Neural progenitor cell (in vitro differentiated cells): ENCODE results near the gene PLCG2.

DNA sequence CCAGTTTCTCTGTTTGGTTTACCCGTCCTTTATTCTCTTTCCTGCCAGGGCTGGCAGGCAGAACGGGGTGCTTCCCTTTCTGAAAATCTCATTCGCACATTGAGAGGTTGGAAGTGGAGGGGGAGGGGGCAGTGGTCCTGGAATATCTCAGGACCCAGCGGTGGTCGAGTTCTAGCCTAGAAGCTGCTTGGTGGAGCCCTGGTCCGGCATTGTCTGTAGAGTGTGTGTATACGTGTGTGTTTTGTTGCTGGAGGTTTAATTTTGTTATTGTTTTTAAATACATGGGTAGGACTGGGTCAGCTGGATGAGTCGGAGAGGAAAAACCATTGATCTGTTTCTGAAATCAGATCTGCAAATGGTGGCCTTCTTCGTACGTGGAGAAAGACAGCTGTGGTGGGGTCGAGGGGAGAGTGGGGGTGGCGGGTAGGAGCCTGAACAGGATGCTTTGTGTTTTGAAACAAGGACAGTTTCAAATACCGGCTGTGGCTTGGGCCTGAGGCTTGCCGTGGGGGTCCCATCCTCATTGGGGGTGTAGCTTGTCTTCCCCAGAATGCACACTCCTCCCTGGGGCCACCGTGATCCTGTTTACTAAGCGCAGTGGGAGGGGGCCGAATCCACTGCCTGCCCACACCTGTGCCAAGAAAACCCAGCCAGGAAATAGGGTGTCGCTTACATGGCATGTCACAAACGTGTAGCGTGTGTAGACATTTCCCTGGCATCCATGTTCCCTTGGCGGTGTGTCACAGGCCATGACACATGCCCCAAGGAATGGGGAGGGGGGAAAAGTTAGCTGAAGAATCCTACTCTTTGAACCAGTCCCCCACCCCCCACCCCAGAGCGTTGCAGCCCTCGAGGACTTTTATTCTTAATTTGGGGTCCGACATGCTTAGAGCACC lies 1.7 kb downstream of the CMIP start:
- RAMPAGE, long total RNA = no peak

DNA sequence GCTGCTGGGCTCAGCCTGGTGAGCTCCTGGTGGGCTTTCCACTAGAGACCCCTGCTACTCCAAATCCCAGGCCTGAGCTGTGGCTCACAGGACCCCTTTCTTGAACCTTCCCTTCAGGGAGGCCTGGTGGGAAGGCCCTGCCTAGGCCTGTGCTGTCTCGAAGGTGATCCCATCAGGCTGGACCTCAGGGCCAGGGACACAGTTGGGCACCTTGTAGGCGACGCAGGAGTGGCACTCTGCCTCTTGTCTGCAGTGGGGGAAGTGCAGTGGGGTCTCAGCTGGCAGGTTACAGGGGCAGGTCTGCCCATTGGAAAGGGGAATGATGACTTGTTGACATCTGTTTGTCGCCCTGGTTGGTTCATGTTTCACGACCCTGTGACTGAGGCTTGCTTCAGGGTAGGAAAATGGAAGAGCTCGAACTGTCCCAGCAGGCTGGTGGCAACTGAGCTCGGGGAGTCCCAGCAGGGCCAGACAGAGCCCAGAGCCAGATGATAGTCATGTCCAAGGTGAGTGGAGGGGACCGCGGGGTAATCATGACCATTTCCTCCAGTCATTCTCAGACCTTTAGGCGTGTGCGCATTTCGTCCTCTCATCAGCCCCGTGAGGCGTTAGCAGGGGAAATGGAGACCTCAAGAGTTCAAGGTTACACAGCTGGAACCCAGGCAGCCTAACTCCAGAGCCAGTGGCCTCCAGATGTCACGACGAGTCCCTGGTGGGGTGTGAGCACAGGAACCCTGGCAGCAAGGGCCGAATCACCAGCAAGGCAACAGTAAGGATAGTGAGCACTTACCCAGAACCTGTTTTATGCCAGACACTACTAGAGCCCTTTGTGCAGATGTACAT lies 11.3 kb downstream of the CMIP start:
- RAMPAGE, long total RNA = no peak

DNA sequence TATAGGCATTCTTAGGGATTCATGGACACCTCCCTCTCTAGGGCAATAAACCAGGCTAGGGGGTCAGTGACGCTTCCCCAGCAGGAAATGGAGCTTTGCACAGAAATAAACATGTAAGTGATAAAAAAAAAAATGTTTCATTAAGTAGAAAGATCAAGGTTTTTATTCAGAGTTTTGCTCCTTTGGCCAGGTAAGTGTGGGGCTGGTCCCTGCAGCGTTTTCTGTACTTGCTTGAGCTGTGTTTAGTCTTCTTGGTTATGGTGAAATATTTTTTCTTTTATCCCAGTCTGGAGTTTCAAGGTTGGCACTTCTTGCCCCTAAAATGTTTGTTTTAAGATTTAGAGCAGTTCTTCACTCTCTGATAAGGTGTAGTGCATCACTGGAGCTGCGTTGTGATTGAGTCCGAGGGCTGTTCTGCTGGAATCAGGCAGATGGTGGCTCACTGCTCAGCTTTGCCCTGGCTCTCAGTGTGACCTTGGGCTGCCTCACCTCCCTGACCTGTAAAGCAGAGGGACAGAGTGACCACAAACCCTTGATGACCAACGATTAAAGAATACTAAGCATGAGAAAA lies 17.9 kb downstream of the CMIP start:
- RAMPAGE, long total RNA = no peak

DNA sequence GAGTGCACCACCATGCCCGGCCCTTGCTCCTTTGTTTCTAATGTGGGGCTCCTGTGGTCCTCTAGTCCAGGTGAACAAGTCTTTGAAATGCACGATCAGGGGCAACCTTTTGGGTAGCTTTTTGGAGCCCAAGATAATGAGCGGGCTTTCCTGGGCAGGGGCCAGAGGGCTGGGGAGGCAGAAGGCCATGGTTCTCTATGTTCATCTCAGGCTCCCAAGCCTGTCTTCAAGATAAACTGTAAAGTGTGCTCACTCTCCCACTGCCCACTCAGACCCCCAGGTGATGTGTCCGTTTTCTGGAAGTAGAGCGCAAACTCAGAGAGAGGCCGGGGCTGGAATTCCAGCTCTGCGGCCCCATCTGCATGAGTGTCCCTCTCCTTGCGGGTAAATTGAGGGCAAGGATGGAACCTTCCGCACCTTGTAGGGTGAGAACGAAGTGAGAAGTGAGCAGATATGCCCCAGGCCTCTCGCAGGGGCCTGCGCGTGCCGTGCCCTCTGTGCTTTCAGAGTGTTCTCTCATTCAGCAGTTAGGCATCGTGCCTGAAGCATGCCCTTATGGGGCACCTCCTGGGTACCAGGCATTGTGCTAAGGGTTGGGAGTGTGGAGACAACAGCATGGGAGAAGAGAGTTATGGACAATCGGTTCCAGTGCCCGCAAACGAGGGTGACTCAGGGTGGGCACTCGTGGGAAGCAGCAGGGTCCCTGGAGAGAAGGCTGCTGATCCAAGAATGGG lies 23.6 kb downstream of the CMIP start:
- RAMPAGE, long total RNA = no peak

DNA sequence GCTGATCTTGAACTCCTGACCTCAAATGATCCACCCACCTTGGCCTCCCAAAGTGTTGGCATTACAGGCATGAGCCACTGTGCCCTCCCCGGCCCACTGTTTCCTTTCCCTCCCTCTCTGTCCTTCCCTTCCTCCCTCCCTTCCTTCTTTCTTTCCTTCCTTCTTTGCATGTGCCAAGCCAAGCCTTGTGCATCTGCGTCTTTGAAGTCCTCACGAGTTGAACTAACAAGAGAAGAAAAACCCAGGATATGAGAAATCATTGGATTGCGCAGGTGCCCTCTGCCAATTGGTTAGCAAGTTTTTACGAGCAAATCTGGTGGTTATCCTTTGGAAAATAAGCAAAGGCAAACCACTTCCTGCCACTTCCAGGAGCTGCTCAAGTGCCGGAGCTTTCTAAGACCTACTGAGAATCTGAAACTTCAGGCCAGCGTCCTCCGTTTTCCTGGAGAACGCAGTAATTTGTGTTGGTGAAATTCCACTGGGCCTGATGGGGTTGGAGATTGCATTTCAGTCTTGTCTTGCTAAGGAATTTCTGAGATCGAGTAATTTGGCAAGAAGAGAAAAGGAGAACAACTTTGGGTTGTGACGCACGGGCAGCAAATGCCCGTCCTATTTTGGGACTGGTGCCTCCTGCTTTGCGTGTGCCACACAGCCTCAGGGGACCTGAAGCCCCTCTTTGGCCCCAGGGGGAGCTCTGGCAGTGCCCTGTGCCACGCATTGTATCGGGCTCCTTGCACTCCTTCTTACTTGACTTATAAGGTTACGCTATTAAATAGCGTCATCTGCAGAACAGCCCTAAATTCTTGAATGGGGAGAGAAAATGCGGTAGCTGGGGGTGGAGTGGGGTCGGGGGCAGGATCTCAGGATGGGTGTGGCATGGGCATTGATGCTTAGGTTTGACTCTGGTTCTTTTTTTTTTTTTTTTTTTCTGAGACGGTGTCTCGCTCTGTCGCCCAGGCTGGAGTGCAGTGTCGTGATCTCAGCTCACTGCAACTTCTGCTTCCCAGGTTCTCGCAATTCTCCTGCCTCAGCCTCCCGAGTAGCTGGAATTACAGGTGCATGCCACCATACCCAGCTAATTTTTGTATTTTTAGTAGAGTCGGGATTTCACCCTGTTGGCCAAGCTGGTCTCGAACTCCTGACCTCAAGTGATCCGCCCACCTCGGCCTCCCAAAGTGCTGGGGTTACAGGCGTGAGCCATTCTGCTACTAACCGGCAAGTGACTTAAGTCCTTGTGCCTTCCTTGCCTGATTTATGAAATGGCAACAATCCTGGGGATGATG lies 56.5 kb downstream of the CMIP start:
- RAMPAGE, long total RNA = no peak

DNA sequence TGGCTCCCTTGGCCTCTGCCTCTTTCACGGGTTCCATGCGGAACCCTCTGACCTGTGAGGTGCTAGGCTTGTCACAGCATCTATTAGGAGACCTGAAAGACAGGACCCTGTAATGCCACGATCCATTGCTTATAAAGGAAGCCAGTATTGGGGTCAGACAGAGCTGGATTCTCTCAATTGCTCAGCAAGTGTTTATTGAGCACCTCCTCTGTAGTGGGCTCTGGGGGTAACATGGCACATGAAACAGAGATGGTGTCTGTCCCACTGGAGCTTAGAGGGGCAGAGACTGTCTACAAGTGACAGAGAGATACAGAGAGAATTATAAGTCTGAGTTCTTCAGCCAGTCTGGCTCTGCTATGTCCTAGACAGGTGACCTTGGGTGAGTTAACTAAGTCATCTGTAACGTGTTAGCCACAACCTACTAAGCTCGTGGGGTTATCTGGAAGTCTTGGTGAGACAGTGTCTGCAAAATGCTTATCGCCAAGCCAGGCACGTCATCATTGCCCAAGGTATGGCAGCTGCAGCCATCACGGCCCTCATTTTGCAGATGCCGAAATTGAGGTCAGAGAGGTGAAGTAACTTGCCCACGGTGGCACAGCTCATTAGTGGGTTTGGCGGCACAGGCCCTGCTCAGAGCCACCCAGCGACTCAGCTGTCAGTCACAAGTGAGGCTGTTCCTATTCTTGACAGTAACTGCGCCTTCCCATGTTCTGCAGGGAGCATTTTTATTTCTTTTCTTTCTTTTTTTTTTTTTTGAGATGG lies 79.6 kb downstream of the CMIP start:
- RAMPAGE, long total RNA = no peak

DNA sequence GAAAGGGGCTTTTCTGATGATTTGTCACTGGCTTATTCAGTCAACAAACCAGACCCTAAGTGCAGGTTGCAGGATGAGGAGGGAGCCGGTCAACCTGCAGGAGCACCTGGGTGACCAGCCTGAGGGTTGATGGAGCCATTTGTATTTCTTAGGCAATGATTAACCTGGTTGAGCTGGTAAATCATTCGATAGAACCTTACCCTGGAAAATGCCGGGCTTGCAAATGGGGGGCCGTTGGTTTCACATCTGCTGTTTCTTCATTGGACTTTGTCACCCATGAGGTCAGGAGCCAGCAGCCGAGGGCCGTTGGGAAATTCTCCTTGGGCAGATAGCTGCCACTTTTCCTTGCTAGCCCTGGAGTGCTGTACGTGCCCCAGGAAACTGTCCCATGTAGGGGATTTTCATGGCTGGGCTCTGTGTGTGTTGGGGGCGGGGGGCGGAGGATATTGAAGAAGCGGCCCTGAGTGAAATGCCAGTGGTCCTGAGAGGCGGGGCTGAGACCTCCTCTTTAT lies 104.6 kb downstream of the CMIP start:
- RAMPAGE, long total RNA = no peak

- RAMPAGE, long total RNA = no peak
These were observed 104.9 kb downstream of the CMIP start for GRCh38 chr16:81549629-81549855.

GRCh38 chr16:81589853-81590212 lies 145.2 kb downstream of the CMIP start:
- RAMPAGE, long total RNA = no peak

GRCh38 chr16:81600894-81601482 lies 156.4 kb downstream of the CMIP start:
- RAMPAGE, long total RNA = no peak

DNA sequence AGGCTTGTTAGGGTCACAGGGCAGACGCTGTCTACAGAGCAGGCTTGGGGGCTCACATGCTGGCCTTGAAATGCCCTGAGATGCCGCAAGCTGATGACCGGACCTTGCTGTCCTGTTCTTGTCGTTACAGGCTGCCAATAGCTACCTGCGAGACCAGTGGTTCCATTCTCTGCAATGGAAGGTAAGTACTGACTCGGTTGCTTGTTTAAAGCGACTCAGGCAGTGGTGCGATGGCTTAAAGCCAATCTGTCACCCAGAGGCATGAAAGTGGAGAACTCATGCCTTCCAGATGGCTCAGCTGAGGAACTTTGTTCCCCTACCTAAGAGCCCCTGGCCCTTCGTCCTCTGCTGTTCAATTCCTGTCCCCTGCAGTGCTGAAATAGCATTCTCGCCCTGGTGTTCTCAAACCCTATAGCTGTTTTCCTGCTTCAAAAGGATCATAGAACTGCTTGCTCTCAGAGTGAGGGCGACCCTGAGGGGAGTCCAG lies 158.3 kb upstream of the PLCG2 start:
- RAMPAGE, long total RNA = no peak

DNA sequence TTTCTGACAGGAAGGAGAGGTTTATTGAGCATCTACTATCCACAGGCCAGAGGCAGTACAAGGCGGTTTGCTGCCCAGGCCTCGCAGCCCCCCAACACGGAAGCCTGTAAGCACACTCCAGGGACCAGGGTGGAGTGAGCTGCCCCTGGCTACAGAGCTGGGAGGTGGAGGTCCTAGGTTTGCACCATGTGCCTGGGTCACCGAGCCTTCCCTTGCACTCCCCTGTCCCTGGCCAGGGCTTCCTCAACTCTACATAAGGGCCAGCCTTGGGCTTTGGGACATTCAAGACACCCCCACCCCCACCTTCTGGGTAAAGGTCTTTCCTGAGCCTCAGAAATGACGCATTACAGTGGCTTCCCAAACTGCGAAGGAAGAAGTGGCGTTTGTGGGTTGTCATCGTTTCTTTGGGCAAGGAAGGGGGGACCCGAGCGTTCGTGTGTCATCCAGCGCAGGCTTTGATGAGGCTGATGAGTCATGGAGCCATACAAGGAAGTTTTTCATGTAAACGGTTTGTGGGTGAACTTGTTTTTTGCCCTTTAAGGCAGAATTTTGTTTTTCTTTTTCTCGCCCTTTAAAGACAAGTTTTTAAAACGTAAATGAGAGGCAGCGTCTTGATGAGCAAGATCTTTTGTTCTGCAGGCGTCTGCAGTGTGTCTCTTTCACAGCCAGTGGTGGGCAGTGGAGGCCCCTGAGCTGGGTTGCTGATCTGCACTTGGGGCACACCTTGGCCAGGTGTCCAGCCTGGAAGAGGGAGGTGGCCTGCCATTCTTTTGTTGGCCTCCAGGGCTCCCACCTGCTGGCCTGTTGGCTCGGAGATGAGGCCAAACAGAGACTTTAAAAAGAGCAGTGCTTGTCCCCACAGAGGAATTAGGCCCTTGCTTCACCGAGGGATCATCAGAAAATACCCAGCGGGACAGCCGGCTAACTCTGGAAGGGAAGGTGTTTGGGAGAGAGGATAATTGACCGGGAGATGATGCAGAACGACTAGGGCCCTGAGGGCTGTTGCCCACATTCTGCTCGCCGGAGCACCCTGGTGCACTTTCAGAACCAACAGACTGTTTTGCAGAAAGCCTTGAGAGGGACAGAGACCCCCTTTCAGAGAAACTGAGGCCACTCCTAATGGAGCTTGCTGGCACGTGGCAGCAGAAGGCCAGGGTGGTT lies 146.1 kb upstream of the PLCG2 start:
- RAMPAGE, long total RNA = no peak

DNA sequence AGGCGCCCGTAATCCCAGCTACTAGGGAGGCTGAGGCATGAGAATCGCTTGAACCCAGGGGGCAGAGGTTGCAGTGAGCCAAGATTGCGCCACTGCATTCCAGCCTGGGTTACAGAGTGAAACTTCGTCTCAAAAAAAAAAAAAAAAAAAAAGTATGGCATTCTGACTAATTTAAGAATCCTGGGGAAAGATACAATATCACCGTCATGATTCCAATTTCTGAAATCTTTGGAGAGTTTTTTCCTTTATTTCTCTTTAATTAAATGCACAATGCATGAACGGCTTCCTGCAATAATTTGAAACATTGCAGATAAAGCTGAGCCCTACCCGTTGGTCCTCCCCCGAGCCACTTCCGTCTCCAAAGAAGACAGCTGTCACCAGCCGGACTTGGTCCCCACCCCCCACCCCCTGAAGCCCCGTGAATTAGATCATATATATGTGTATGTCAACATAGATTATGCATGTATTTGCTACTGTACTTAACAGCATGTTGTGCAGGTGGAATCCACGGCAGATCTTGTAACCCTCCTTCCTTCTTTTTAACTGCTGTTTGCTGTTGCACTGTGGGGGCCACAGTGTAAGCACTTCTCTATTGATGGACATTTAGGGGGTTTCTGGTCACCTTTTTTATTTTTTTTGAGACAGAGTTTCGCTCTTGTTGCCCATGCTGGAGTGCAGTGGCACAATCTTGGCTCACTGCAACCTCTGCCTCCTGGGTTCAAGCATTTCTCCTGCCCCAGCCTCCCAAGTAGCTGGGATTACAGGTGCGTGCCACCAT lies 142.5 kb upstream of the PLCG2 start:
- RAMPAGE, long total RNA = no peak

DNA sequence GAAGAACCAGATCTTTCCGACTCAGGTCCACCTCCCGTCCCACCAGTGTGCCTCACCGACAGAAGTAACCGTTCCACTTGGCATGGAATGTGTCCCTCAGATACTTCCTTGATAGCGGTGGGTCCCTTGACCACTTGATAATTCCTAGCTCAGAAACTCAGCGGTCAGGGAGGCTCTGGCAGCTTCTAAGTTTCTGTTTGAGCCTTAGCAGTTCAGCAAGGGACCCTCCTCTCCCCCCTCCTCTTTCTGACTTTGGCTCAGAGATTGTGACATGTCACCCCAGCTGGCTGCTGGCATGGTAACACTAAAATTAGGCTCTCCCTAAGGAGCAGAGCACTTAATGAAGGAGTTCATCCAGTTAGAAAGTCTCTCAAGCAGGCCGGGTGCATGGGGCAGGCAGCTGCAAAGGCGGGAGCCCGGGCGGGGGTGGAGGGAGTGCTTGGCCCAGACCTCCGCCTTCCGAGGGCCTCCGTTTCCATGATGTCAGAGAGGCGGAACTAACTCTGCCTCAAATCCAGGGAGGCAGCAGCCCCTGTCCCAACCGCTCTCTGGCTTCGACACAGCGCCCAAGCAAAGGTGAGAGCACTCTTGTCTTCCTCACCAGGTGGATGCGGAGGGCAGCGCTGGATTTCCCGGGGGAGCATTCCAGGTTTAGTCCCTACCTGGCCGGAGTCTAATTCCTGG lies 128.1 kb upstream of the PLCG2 start:
- RAMPAGE, long total RNA = no peak

DNA sequence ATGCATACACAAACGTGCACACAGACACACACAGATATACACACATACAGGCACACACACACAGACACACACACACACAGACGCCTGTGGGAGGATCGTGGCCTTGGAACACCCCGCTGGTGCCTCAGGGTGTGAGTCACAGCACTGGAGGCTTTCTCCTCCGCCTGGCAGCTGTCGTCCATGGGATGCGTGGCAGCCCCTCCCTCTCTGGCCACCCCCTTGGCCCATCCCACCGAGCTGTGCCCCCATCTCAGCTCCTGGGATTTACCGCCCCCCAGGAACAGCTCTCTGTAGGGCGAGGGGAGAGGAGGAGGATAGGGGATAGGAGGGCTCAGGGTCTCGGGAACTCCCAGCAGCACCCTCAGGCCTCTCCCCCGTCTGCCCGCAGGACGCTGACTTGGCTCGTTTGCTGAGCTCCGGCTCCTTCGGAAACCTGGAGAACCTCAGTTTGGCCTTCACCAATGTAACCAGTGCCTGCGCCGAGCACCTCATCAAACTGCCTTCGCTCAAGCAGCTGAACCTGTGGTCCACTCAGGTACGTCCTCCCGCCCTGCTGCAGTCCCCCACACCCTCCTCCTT lies 75.5 kb upstream of the PLCG2 start:
- RAMPAGE, long total RNA = no peak

DNA sequence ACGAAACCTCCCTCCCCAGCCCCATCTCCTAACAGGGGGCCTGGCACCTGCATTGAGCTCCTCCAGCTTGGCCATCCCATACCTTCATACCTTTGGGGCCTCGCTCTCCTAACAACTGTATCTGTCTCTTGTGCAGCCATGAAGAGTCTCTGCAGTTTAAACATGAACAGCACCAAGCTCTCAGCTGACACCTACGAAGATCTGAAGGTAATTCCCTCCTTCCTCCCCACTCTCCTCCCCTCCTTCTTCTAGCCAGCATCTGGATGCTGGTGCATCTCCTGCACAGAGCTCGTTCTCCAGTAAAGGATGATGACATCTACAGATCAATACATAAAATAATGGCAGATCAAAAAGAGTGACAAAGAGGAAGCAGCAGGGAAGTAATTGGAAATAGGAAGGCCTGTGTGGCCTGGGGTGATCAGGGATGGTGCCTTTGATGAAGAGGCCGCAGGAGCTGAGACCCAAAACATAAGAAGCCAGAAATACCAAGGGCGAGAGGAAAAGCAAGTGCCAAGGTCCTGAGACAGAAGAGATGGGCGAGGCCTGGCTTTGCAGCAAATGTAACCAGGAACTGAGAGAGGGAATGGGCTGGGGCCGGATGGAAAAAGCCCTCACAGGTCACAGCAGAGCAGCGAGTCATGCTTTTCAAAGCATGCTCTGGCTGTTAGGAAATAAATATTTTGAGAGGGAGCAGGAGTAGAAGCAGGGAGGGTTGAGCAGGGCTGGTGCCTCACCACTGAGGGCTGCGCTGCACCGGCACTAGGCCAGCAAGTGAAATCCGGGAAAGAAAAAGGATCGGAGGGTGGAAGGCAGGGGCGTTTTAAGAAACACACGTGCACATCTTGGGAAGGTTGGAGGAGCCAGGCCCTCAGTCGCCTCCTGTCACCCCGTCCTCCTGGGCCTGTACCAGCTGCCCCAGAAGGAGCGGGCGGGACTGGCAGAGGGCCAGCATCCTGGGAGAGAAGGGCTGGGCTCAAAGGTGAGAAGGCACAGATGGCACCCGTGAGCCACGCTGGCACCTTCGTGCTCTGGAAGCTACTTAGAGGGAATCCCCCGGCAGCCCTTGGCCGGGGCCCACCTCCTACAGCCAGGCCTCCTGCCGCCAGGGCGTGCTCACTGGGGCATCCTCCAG lies 71.8 kb upstream of the PLCG2 start:
- RAMPAGE, long total RNA = no peak

DNA sequence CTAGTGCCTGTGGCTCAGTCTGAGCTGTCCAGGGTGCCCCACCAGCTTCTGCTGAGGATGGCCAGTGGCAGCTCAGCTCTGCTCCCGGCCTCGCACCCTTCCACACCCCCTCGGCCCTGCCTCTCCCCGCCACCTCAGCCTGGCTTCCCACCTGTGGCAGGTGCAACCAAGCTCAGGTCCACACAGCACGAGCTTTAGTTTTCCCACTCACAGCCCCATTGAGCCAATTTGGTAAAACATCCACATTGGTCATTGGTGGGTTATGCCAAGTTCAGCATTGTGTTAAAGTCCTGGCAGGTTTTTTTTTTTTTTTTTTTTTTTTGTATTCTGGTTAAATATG lies 26.1 kb upstream of the PLCG2 start:
- RAMPAGE, long total RNA = no peak

GRCh38 chr16:81778739-81779411 lies at the start of gene PLCG2:
Gene PLCG2, plus strand, starts transcription at chr16:81779291.
- RAMPAGE, long total RNA = no peak

DNA sequence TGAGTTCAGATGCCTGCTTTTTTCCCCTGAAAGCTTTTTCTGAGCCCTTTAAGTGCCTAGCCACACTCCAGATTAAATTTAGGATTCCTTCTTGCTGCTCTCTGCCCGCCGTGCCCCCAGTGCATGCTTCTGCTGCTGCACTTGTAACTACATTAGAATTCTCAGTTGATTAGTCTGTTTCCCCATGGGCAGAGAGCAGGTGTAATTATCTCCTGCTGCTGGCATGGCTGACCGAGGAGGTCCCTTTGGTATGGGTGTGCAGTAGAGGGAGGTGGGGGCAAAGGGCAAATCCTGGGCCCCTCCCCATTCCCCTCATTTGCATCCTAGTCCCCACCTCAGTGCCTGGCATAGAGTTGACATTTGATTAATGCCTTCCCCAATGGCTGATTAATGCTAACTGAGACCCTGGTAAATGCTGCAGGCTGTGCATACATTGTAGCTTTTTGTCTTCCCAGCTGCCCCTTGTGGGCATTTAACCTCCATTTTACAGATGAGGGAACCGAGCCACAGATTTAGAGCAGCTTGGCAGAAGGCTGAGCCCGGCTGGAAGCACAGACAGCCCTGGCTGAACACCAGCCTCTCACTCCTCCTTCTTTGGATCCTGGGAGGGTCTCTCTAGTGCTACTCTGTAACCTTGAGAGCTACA lies 5.0 kb downstream of the PLCG2 start:
- RAMPAGE, long total RNA = no peak

DNA sequence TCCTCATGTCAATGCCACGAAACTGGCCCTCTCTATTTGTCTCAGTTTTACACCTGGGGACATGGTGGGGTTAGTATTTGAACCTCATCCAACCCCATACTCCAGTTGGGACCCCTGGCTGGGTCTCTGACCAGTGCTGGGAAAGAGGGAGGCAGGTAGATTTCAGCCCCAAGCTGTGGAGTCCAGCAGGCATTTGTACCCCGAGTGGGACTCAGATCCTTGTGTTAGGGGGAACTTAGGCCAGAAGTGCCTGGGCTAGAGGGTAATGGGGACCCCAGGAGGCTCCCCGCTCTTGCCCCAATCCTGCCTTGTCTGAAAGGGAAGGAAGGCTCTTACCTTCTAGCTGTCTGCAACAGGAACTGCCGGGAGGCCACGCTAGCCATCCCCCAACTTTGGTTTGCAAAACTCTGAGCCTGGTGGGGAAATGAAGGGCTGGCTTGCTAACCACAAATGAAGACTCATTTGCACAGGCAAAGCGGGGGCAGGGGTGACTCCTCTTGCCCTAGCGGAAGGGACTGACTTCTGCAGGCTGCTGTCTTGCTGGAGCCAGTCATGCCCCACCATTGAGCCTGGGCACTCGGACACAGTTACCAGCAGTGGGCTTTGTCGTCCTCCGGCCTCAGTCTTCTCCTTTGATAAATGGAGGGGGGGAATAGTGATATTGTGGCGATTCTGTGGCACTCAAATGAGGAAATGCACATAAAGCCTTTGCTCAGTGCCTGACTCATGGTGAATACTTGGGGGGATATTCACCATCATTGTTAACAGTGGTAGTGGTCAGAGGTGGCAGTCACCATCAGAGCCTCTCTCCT lies 52.6 kb downstream of the PLCG2 start:
- RAMPAGE, long total RNA = no peak